ENCODE measurements around the gene MMP14.

DNA sequence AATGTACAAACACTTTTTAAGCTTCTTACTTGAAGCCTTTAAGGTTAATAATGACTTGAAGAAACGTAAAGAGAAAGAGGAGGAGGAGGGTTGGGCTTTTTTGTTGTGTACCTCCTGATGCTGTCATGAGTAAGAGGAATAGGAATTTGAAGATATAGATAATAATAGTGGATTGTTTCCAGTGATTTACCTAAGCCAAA is 126.5 kb upstream of the OR4E1 start:
- PRO-cap, 3 experiments: no peak in any of the 3 experiments
- RAMPAGE, long total RNA: no peak
- RRBS, 2 experiments: no CpG with 5 or more reads among the region's 1 CpG

DNA sequence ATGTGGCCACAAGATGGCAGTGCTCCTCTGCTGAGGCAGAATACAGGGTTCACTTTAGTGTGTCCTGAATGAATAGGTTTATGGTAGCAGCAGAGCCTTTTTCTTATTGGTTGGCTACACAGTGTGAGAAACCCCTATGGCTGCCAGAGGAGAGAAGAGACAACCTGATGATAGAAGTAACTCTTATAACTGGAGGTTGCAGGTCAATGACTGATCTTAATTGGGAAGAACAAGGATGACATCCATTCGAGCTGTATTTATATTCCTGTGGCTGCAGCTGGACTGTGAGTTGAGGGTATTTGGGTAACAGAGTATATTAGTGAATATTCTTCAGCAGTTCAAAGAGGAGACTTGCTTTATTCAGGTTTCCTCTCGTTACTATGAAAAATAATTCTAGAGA is 195.0 kb upstream of the OR4E1 start:
- PRO-cap, 3 experiments: no peak in any of the 3 experiments
- RAMPAGE, long total RNA: no peak
- RRBS, 2 experiments: no CpG with 5 or more reads among the region's 2 CpGs

- PRO-cap, 3 experiments: no peak in any of the 3 experiments
- RAMPAGE, long total RNA: no peak
- RRBS, 2 experiments: no CpG with 5 or more reads among the region's 4 CpGs
These were observed 220.6 kb upstream of the OR4E1 start for GRCh38 chr14:21894253-21894537.

DNA sequence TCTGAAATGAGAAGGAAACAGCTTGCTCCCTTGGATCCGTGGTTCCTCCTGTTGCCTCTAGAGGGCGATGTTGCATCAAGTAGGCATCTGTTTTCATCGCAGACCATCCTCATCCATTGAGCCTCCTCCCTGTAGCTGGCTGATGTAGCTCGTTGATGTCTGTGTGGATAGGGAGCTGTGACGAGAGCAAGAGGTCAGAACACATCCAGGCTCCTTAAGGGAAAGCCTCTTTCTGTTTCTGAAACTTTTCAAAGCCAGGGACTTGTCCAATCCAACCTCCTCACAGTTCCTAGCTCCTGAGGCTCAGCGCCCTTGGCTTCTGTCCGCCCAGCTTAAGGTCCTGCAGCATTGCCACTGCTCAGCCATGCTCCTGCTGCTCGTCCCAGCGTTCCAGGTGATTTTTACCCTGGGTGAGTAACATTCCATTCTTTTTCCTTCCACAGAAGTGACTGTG is 304.7 kb upstream of the OR4E1 start:
- PRO-cap, 3 experiments: no peak in any of the 3 experiments
- RAMPAGE, long total RNA: no peak
- RRBS, 2 experiments: no CpG with 5 or more reads among the region's 9 CpGs

- PRO-cap, 3 experiments: no peak in any of the 3 experiments
- RAMPAGE, long total RNA: no peak
- RRBS, 2 experiments: no CpG with 5 or more reads among the region's 5 CpGs
These were observed 366.8 kb upstream of the OR4E1 start for GRCh38 chr14:22040376-22040764.

DNA sequence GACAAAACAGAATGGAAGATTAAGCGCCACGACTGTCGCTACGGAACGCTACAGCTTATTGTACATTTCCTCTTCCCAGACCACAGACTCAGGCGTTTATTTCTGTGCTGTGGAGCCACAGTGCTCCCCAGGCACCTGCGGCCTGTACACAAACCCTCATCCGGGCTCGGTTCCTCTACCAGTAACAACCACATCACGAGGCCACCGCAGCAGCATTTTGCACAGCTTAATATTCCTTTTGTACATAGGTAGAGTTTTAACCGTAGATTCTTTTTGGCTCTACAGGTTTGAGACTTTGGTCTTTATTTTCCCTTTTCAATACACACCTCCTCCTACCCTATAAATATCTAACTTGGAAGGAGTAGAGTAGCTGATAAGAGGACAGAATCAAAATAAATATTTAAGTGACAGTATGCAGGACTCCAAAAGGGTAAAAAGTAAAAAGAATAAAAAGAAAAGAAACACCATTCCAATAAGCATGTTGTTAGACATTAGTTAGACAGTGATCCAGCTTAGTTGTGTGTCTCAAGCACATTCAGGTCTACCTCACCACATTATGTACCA is 397.6 kb upstream of the OR4E1 start:
- PRO-cap, 3 experiments: no peak in any of the 3 experiments
- RAMPAGE, long total RNA: no peak
- RRBS, 2 experiments: no CpG with 5 or more reads among the region's 12 CpGs

GRCh38 chr14:22113442-22113909 is 439.9 kb upstream of the OR4E1 start:
- PRO-cap, 3 experiments: no peak in any of the 3 experiments
- RAMPAGE, long total RNA: no peak
- RRBS, 2 experiments: no CpG with 5 or more reads among the region's 15 CpGs

- PRO-cap, 3 experiments: no peak in any of the 3 experiments
- RAMPAGE, long total RNA: no peak
- RRBS, 2 experiments: no CpG with 5 or more reads among the region's 2 CpGs
These were observed 444.8 kb upstream of the OR4E1 start for GRCh38 chr14:22118453-22118856.

DNA sequence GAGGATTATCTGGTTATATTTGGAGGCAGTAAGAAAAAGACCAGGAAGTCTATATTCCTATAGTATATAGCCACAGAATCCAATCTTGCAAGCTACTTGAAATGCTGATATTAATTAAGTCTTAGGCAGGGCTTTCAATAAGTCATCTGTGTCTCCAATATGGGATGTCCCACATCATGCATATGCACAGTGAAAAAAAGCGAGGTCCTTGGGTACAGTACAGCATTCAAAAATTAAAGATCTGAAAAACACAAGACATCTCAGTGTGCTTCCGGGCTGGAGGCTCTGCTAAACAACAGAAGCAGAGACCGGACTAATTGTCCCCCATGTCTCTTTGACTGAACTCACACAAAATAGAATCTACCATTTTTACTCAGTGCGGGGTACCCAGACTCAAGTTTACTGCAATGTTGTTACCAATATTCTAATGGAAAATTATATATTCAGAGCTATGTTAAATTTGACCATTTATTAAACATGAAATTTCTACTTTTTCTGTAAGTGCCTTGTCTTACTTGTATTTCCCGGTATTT is 155.9 kb downstream of the DAD1 start:
- PRO-cap, 3 experiments: no peak in any of the 3 experiments
- RAMPAGE, long total RNA: no peak
- RRBS, 2 experiments: no CpG with 5 or more reads among the region's 5 CpGs

GRCh38 chr14:22494484-22495295 is 94.3 kb downstream of the DAD1 start:
- PRO-cap, 3 experiments: no peak in any of the 3 experiments
- RAMPAGE, long total RNA: no peak
- RRBS, 2 experiments: no CpG with 5 or more reads among the region's 7 CpGs

DNA sequence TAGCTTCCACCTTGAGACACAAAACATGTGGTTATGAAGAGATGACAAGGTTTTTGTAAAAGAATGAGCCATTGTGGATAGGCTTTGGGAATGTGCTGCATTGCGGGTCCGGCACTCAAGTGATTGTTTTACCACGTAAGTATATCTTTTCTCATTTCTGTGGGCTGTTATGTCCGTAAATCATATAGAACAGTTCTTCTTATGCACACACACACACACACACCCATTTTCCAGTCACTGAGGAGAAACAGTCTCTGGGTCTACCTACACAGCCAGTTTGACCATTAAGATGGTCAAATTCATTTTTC is 82.5 kb downstream of the DAD1 start:
- PRO-cap, 3 experiments: no peak in any of the 3 experiments
- RAMPAGE, long total RNA: no peak
- RRBS, 2 experiments: no CpG with 5 or more reads among the region's 4 CpGs

- PRO-cap, 3 experiments: no peak in any of the 3 experiments
- RAMPAGE, long total RNA: no peak
- RRBS, 2 experiments: no CpG with 5 or more reads among the region's 5 CpGs
These were observed 57.6 kb downstream of the DAD1 start for GRCh38 chr14:22531237-22532057.

- PRO-cap, 3 experiments: no peak in any of the 3 experiments
- RAMPAGE, long total RNA: no peak
- RRBS, 2 experiments: no CpG with 5 or more reads among the region's 9 CpGs
These were observed 18.7 kb downstream of the DAD1 start for GRCh38 chr14:22570041-22570984.

DNA sequence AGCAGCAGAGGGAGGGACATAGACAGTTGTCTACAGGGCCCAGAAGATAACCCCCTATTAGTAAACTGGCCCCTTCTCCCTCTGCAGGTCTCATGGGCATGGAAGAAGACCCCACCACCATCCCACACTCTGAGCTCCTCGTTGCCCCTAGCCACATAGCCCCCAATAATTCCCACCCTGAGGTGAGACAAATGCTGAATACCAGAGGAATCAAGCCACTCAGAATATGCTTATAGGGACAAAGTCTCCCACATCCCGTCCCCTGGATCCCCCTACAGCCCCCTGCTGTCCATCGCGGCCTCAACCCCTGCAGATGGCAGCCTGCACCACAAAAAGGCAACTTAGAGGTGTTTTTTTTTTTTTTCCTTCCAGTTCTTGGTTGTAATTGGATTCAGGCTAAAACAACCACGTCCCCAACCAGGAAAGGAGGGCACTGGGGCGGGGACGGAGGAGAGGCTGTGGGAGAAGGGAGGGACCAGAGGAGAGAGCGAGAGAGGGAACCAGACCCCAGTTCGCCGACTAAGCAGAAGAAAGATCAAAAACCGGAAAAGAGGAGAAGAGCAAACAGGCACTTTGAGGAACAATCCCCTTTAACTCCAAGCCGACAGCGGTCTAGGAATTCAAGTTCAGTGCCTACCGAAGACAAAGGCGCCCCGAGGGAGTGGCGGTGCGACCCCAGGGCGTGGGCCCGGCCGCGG is at the start of gene MMP14:
TSS of gene MMP14 (plus strand) at position 503 of the 698 bp plus-strand sequence.
- PRO-cap, 3 experiments: peak in 3 of 3 experiments; most common plus-strand start position 538 of the sequence (in 3); most common minus-strand start position 309 of the sequence (in 1)
- RAMPAGE, long total RNA: start-site peak on the plus strand centred at position 509 of the sequence, 118 bp wide, 611 and 377 reads in 2 replicates
- RRBS, 2 experiments: 4% methylated on average over 5 of the region's 22 CpGs; no CpG with 5 or more reads in 1 of the 2 experiments

- PRO-cap, 3 experiments: peak in 3 of 3 experiments; most common plus-strand start chr14:22838422 (in 1); most common minus-strand start chr14:22838304 (in 3)
- RAMPAGE, long total RNA: no peak
- RRBS, 2 experiments: 7 to 8% methylated on average over 3 of the region's 30 CpGs
These were observed 1.8 kb downstream of the MMP14 start for GRCh38 chr14:22837753-22838939.

DNA sequence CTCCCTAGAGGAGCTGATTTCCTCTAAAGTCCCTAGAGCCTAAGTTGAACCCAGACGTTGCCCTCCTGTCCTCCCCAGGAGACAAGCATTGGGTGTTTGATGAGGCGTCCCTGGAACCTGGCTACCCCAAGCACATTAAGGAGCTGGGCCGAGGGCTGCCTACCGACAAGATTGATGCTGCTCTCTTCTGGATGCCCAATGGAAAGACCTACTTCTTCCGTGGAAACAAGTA is 8.1 kb downstream of the MMP14 start:
- PRO-cap, 3 experiments: no peak in any of the 3 experiments
- RAMPAGE, long total RNA: no peak
- RRBS, 2 experiments: no CpG with 5 or more reads among the region's 5 CpGs

DNA sequence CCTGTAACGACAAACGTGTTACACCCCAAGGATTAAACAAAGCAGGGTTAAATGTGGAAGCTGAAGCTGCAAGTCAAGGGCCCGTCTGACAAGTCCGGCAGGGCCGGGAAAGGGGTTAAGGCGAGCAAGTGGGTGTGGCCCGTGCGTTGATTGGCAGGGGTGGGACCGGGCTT is 90 bp upstream of the LRP10 start:
- PRO-cap, 3 experiments: peak in 3 of 3 experiments; most common minus-strand start position 87 of the sequence (in 2)
- RAMPAGE, long total RNA: no peak
- RRBS, 2 experiments: 2 to 3% methylated on average over 5 of the region's 9 CpGs

GRCh38 chr14:22883413-22884446 is 708 bp downstream of the REM2 start:
- PRO-cap, 3 experiments: no peak in any of the 3 experiments
- RAMPAGE, long total RNA: no peak
- RRBS, 2 experiments: 25 to 37% methylated on average over 1 of the region's 10 CpGs

GRCh38 chr14:22886297-22887213 is 3.5 kb downstream of the REM2 start:
- PRO-cap, 3 experiments: no peak in any of the 3 experiments
- RAMPAGE, long total RNA: no peak
- RRBS, 2 experiments: 5 to 6% methylated on average over 19 to 21 of the region's 81 CpGs

GRCh38 chr14:23055979-23056446 is 1.3 kb downstream of the CDH24 start:
- PRO-cap, 3 experiments: no peak in any of the 3 experiments
- RAMPAGE, long total RNA: no peak
- RRBS, 2 experiments: no CpG with 5 or more reads among the region's 5 CpGs

Data from skeletal muscle tissue (tissue), 7 donors.